Kidney (tissue), 2 donors: ENCODE measurements around the gene PROK2.

DNA sequence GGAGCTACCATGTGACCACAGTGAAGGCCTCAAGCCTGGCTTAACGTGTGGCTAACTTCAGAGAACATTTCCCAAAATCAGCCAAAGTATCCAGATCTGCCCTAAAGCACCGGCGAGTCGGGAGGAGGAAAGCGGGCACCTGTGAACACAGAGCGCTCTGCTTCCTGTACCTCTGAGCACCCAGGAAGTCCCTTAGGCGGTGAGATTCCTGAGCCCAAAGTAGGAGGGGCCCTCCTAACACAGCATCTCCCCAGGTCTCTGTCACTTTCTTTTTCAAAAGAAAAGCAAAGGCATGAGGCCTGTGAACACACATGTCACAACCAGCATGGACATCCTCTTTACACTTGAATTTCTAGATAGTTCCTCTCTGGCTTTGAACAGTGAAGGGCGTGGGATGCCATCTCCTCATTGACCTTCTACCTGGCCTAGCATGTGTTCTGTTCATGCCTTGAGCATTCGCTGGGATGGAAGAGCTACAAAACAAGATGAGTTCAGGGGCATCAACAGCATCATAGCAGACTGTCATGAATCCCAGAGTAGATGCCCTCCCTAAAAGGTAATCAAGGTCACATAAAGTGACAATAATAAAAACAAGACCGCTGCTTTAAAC is 1.1 kb upstream of the EIF4E3 start:
- PRO-cap: no peak
- RRBS: no CpG with 5 or more reads among the region's 10 CpGs

DNA sequence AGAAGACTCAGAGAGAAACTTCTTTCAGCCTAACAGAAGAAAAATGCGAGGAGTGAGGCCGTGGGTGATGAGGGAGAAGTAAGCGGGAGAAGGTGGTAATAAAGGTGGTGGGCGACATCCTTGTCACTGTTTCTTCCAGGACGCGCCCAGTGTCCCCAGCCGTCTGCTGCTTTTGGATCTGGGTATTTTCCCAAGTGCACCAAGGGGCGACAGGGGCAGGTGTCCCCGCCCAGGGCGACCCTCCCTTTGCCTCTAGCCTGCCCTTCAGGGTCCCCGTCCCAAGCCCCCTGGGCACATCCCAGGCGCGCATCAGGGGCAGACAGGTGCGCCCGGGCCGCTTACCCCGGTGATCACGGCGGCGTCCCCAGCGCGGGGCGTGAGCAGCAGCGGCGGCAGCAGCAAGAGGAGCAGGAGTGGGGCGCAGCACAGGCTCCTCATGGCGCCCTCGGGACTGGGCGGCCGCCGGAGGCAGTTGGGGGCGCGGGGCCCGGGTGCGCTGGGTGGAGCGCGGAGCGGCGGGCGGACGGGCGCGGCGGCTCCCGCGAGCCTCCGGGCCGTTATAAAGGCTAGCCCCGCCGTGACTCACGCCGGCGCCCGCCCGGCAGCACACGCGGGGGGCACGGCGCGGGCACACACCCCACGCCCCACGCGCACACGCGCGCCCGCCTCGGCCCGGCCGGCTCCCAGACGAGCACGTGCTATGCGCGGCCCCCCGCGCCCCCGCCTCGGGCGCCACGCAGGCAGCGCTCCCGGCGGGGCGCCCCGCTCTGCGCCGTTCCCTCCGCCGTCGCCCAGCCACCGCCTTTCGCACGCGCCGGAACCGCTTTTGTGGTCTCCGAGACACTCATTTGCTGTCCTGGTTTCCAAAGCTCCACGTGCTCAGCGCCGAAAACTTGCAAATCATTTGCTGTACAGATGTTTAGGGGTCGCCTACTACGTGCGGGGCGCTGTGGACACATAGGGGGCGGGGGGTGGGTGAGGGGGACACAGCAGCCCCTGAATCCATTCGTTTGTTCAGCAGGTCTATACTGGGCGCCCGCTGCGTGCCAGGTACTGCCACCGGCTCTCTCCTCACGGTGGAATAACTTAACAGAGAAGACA is at the start of gene PROK2:
TSS of gene PROK2 (minus strand) at position 534 of the 1,101 bp plus-strand sequence.
- PRO-cap: no peak
- RRBS: 2% methylated on average over 60 of the region's 111 CpGs

DNA sequence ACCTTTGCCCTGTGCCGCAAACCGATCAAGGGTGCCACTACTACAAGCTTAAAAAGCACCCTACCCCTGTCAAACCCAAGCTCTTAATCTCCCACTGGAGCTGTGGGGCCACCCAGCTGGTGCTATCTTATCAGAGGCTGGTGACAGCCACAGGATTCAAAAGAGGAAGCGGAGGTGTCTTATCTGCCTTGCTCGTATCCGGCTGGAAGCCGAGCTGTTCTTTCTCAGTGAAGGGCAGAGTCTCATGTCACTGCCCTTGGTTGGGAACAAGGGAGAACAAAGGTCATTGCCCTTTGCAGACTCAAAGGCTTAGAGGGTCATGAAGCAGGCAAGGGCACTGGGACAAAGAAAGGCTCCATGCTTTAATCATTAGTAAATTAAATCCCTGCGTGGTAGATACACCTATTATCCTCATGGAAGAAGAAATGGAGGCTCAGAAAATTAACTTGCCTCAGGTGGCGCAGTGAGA is 359.9 kb upstream of the PROK2 start:
- PRO-cap: no peak
- RRBS: no CpG with 5 or more reads among the region's 8 CpGs

DNA sequence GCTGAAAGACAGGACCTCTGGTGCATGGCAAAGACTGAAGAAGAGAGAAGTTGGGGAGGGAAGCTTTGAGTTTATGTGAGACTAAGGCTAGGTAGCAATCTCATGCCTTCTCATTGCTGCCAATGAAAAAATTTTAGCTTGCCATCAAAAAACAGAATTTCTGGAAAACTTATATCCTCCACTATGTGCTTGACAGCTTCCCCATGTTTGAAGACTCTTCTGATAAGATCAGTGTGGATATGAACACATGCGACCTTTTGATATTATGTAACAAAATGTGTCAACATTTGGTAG is 380.8 kb upstream of the PROK2 start:
- PRO-cap: no peak
- RRBS: no CpG with 5 or more reads among the region's 1 CpG

- PRO-cap: no peak
- RRBS: no CpG with 5 or more reads among the region's 7 CpGs
Observed at GRCh38 chr3:72171546-72171964, 386.6 kb upstream of the PROK2 start.

DNA sequence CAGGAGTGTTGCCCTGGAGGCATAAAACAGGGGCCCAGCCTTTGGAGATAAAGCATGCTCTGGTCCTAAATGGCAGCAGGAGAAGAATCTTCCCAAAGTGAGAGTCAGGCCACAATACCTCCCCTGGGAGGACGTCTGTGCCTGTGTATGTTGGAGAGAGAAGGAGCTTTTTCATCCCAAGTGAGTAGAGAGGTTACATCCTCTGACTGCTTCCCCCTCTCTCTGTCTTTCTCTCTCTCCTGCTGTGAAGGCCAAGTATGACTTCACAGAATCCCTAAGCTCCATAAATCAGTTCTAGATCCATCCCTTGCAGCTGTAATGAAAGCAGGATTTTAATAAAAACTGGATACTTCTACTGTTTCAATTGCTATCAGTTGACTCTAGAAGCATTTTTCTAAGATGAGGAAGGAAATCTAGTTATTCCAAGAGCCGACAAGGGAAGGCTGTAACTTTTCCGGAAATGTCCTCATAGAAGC is 389.1 kb upstream of the PROK2 start:
- PRO-cap: no peak
- RRBS: no CpG with 5 or more reads among the region's 3 CpGs

DNA sequence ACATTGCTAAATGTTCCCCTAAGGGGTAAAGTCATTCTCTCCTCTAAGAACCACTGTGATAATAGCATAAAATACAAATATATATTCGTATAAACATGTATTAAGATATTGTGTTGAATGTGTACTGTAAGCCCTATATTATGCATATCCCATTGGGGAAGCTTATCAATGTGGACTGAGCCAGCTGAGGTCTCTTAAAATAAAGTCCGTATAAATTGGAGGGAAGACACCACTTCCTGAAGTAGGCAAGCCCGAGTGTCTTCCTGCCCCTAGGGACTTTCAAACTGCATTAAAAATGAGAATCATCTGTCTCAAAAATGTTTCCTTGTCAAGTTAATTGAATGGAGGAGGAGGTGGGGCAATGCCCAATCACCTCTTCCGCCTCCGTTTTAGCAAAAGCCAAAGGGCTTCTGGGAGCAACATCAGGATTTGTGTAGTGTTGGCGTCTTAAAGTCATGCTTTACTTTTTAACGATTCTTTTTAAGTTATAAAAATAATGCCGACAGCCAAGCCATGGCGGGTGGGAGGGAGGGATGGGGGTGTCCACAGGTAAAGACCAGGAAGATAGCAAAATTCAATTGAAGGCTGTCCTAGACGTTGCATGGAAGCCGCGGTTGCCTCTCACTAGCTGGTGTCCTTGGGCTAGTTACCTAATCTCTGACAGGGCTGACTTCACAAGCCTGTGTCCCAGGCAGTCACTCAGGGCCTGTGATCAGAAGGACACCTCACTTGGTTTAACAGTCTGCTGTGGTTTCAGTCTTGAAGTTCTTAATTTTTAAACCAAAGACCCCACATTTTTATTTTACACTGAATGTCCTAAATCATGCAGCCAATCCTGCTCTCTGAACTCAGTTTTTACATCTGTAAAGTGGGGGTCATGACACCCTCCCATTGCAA is 524.9 kb upstream of the PROK2 start:
- PRO-cap: no peak
- RRBS: no CpG with 5 or more reads among the region's 12 CpGs

- PRO-cap: no peak
- RRBS: no CpG with 5 or more reads among the region's 11 CpGs
Observed at GRCh38 chr3:72338905-72339669, 509.2 kb downstream of the SHQ1 start.

DNA sequence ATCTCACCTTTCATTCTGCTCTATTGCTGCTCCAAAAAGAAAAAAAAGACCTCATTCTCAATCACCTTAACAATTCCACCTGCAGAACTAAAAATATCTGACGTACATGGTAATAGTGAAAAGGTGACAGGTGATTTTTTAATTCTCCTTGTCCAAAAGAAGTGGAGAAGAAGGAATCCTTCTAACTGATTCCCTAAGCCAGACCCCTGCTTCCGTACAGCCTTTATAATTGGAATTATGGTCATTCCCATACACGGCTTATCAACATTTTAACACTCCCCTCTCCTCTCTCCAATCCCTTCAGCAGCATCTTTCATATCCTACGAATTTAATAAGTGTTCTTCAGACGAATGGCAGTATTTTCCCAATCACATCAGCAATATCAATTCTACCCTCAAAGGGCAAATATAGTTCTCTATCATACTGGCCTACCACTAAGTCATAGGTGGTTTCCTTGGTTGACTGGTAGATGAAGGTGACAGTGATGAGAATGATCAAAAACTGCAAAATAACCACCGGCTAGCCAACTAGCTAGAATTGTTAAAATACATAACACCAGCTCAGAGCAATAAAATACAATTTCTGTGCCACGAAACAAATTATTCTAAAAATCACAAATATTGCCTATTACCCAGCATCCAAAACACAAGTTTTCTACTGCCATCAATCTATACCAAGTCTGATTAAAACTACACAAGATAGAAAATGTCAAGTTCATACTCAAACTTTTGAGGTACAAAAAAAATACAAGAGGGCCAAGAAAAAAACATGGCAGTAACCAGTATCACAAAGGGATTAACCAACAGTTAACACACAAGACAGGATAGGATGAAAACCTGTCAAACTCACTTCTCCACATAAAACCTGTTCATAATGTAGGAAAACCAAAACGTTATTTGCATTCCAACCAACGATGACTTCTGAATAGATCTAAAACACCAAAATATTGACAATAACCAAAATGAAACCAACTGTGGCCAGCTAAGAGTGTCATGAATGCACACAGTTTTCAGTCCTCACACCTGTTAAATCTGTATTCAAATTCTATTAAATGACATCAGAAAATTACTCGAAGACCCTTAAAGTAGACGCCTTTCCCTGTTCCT is 404.3 kb downstream of the SHQ1 start:
- PRO-cap: no peak
- RRBS: no CpG with 5 or more reads among the region's 11 CpGs

DNA sequence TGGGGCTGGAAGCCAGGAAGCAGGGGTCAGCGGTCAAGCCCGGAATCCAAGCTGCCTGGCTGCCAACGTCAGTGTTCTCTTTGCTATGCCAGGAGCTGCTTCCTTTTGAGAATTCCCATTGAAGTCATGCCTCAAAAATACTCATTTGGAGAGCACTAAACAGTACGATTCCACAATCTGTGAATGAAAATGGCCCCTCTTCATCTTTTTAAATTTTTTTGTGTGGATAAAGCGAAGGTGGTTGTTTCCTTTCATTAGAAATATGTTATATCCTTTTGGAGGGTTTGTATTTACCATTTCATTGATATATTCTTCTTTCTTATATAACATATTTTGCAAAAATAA is 386.3 kb downstream of the SHQ1 start:
- PRO-cap: no peak
- RRBS: no CpG with 5 or more reads among the region's 5 CpGs

- PRO-cap: no peak
- RRBS: no CpG with 5 or more reads among the region's 41 CpGs
Observed at GRCh38 chr3:72928748-72929269, 41.0 kb downstream of the GXYLT2 start.

- PRO-cap: no peak
- RRBS: no CpG with 5 or more reads among the region's 5 CpGs
Observed at GRCh38 chr3:72998547-72999205, 2.1 kb downstream of the PPP4R2 start.

GRCh38 chr3:73022214-73023003 is 25.8 kb downstream of the PPP4R2 start:
- PRO-cap: no peak
- RRBS: no CpG with 5 or more reads among the region's 3 CpGs

GRCh38 chr3:73488181-73488740 is 136.5 kb downstream of the PDZRN3 start:
- PRO-cap: no peak
- RRBS: no CpG with 5 or more reads among the region's 2 CpGs

- PRO-cap: no peak
- RRBS: no CpG with 5 or more reads among the region's 2 CpGs
Observed at GRCh38 chr3:73536881-73537465, 87.8 kb downstream of the PDZRN3 start.

DNA sequence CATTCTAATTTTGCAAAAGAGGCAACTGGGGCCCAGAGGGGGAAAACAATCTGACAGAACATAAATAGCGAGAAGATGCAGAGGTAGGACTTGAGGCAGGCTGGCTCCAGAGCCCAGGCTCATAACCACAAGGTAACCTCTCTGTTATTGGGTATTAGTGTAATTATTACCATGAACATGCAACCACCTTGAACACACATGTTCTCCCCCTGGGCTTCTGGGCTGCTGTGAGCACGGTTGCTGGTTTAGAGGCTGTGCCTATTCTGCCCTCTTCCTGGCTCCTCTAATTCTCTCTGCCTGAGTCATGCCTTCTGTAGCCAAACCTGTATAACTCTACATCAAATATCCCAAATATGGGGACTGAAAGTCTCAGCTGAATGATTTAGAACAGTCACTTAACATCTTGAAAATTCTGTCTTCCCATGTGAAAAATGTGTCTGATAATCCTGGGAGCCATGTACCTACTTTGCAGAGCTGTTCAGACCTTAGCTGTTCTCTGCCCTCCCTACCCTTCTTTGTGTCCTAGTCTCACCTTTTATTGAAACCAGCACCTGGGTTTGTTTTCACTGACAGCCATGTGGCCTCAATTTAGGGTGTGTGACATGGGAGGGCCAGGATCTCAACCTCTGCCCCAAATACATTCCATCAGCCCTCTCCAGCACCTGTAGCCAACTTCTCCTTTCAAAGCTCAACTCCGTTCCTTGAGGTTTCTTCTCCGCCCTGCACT is 60.8 kb downstream of the PDZRN3 start:
- PRO-cap: no peak
- RRBS: no CpG with 5 or more reads among the region's 4 CpGs

DNA sequence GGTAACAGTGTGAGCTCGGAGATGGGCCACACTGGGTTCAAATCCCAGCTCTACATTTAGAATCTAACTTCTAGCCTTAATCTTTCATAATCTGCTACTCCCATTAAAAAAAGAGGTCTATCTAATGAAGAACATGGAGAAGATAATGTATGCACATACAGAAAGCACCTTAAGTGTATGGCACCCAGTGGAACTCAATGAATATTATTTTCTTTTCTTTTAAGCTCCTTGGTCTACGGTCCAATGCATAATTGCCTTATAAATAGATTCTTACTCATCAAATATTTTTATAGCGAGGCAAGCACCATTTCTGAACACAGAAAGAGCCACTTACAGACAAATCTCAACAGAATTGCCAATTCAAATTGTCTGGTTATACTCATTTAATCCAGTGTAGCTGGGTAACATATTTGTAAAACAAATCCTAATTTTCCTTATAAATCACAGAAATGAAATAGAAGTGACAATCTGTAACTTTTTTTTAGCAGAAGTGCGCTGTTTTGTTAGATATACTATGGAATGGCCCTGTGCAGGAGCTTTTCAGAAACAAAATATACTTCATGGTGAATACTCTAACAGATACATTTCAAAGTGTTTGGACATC is 6.3 kb downstream of the PDZRN3 start:
- PRO-cap: no peak
- RRBS: no CpG with 5 or more reads among the region's 4 CpGs

DNA sequence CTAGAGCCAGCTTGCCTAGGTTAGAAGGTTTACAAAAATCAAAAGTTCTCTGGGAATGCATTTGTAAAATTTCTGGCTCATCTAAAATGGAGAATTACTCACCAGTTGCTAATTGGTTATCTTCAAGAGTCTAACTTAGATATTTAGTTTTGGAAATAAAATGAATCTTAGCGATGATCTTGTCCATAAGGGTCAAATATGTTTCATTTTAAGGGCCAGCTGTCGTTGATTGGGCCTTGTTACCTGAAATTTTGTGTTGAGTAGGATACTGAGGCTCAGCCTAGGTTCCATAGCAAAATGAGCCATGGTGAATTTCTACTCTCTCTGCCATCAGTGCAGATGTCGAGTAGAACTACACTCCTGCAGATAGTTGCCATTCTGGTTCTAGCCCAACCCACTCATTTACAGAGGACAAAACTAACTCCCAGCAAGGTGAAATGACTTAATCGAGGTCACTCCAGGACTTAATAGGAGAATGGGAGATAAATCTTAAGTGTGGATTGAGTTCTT is 393.8 kb upstream of the PDZRN3 start:
- PRO-cap: no peak
- RRBS: no CpG with 5 or more reads among the region's 4 CpGs

DNA sequence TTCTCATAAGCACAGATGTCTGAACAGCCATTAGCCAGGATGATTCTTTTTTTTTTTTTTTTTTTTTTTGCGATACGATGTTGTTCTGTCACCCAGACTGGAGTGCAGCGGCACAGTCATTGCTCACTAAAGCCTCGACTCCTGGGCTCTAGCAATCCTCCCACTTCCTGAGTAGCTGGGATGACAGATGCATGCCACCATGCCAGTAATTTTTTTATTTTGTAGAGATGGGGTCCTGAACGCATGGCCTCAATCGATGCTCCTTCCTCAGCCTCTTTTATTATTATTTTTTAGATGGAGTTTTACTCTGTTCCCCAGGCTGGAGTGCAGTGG is 240.4 kb upstream of the FRG2C start:
- PRO-cap: no peak
- RRBS: no CpG with 5 or more reads among the region's 6 CpGs

GRCh38 chr3:75502498-75503112 is 161.5 kb upstream of the FRG2C start:
- PRO-cap: no peak
- RRBS: no CpG with 5 or more reads among the region's 10 CpGs